Psoas muscle (tissue), 2 donors: ENCODE results near the genes DAPK2 and RBPMS2.

- PRO-cap, 2 experiments: no peak in any of the 2 experiments
These were observed 43.9 kb downstream of the FBXL22 start for GRCh38 chr15:63640867-63641710.

DNA sequence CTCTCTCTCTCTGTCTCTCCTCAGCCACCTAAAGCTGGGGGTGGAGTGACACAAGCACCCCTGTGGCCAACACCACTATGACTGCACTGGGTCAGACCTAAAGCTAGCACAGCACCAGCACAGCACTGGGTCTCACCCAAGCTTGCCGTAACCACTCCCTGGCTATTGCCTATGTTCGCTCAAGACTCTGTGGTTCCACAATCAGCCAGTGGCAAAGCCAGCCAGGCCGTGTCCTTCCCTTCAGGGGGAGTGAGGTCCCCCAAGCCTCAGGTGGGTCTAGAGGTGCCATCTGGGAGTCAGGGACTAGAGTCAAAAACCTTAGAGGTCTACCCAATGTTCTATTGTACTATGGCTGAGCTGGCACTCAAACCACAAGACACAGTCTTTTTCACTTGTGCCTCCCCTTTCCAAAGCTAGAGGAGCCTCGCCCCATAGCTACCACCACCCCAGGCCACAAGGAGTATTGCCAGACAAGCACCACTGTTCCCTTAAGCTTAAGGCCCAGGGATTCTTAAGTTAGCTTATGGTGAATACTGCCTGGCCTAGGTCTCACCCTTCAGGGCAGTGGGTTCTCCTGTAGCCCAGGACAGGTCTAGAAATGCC, 89.5 kb downstream of the HERC1 start:
- PRO-cap, 2 experiments: no peak in any of the 2 experiments

DNA sequence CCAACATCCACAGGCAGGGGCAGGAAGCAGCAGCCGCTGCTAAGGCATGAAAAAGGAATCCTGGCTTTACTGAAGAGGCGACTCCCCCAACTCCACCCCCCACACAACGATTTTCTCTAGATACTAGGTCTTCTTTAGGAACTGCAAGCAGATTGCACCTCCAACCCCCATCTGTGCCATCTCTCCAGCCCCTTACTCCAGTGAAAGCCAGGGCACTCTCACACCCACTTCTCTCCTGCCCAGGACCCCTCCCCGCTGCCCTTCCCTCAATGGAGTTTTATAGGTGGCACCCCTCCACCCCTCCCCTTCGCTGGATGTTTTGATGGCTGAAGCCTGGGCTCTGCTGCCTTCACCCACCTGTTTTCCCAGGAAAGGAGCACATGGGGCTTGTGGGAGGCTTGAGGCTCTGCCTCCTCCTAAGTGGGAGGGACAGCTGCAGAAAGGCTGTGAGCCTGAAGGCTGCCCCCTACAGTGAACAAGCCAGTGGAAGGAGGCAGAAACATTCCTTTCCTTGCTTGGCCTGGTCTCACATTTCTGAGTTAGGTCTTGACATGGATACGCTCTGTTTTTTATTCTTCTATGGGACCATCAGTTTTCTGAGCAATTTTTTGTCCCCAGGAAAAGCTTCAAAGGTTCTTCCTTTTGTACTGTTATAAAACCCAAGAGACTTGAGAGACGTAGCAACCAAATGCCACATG, 82.6 kb upstream of the HERC1 start:
- PRO-cap, 2 experiments: no peak in any of the 2 experiments

DNA sequence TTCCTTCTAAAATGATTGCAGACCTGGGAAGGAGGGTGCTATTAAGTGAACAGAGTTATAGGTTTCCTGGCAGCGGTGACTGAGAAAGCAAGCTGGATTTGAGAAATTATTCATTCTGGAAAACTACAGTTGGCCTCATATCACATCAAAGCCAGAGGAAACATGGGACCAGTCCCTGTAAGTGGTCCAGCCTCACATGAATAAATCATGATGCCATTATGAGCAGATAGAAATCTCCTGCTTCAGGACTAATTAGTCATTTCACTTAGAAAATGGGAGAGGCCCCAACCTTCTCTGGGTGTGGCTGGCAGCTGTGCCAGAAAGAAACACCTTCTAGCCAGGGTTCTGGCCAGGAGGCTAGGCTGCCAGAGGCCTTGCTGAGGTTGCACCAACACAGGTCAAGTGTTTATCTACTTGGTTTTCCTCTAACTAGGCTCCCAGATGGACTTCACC, 32.6 kb downstream of the DAPK2 start:
- PRO-cap, 2 experiments: no peak in any of the 2 experiments

GRCh38 chr15:64045686-64046945, at the start of gene DAPK2:
TSS of gene DAPK2 (minus strand) at chr15:64046485.
- PRO-cap, 2 experiments: peak in 2 of 2 experiments; most common plus-strand start chr15:64045971 (in 1); most common minus-strand start chr15:64046475 (in 2)

DNA sequence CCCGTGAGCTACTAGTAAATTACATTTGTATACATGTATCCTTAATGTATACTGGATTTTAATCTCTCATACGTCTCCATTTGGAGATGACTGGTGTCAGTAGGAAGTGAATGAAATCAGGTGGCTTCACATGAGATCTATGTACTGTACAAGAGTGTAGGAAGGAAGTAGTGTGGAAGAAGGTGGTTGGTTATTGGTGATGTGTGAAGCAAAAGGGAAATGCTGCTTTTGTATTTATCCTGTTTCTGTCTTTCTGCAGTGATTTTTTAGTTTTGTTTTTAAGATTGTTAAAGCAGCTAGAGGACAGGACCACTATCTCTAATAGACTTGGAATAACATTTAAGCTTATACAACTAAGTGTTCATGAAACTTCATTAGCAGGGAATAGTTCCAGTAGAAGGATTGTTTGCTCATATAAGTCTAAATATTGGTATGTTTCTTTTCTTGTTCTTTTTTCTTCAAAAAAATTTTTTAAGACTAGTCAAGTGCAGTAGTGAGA, 15.3 kb downstream of the SNX1 start:
- PRO-cap, 2 experiments: no peak in any of the 2 experiments

DNA sequence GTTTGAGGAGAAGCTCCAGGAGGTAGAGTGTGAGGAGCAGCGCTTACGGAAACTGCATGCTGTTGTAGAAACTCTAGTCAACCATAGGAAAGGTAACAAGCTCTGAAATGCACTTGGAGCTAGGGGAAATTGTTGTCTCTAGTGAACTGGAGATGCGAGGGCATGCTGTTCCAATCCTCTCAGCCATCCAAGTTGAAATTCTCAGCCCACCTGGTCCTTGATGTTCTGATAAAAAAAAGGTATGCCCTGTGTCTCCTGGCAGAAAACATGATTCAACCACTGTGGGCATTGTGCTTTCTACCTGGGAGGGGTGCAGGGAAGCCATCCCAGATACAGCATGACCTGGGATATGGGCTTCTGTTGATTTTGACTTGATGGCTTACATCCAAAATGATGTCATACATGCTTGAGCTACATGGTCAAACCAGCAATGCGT, 21.3 kb upstream of the SNX22 start:
- PRO-cap, 2 experiments: no peak in any of the 2 experiments

GRCh38 chr15:64158698-64159248, 4.0 kb downstream of the PPIB start:
- PRO-cap, 2 experiments: no peak in any of the 2 experiments

DNA sequence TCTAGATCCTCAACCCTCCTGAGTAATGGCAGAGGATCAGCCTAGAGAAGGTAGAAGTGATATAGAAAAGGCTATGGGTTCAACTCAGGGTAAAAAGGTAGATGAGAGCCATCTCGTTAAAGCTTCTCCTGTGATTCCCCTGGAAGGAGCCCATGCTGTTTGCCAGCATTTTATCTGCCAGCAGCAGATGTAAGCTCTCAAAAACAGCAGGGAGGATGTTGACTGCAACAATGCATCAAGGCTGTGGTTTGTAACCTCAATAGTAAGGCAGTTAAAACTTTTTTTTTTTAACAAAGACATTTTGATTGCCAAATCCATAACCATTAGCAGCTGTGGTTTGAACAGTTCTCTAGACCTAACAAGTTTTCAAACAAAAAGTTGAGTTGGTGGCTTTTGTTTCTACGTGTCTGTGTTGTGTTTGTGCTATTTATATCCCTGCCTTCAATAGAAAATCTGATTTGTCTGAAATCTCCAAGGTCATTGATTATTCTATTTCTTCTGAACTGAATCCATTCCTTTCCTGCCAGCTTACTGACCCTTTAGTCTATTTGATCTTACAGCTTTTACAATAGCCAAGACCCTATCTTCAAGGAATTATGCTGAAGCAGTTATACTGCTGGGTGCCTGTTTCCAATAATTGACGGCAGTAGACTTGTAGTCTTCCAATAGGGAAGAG, 30.0 kb upstream of the ZNF609 start:
- PRO-cap, 2 experiments: no peak in any of the 2 experiments

- PRO-cap, 2 experiments: no peak in any of the 2 experiments
These were observed 864 bp downstream of the ZNF609 start for GRCh38 chr15:64461097-64461787.

- PRO-cap, 2 experiments: no peak in any of the 2 experiments
These were observed 1.6 kb downstream of the ZNF609 start for GRCh38 chr15:64461788-64462615.

GRCh38 chr15:64507068-64507845, 46.9 kb downstream of the ZNF609 start:
- PRO-cap, 2 experiments: no peak in any of the 2 experiments

DNA sequence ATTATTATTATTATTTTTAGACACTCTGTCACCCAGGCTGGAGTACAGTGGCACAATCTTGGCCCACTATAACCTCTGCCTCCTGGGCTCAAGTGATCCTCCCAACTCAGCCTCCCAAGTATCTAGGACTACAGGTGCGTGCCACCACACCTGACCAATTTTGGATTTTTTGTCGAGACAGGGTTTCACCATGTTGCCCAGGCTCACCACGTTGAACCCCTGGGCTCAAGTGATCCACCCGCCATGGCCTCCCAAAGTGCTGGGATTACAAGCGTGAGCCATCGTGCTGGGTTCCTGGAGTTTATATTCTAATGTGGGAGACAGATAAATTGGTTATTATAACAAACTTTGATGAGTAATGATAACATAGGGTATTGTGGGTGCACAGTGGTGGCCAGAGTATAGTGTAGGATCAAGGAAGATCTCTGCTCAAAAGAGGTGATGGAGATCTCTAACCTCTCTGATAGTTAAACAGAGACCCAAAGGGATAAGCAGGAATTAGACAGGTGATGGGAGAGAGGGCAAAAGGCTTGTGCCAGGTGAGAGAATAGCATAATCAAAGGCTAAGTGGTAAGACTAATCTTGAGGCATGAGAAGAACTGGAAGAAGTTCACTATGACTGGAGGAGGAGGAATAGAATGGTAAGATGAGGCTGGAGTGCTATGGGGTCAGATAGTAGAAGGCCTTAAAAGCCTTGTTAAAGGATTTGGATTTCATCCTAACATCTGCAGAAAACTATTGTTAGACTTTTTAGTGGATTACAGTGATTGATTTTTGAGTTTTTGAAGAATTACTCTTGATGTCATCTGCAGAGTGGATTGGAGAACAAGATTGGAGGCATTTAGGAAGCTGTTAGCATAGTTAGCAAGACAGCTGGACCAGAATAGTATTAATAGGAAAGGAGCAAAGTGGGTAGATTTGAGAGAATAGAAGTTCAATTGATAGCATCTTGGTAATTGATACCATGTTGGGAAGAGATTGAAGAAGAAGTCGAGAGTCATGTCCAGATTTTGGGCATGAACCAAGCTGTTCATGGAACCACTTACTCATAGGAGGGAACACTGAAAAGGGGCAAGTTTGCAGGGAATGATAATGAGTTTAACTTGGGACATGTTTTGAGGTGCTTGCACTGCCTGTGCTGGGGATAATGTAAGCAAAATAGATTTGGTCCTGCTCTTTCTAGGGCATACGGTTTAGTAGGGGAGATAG, 57.8 kb downstream of the ZNF609 start:
- PRO-cap, 2 experiments: no peak in any of the 2 experiments

GRCh38 chr15:64749072-64749633, 26.2 kb downstream of the RBPMS2 start:
- PRO-cap, 2 experiments: no peak in any of the 2 experiments

GRCh38 chr15:64775158-64776055, at the start of gene RBPMS2:
TSS of gene RBPMS2 (minus strand) at chr15:64775589.
- PRO-cap, 2 experiments: peak in 2 of 2 experiments; most common minus-strand start chr15:64775587 (in 1)

DNA sequence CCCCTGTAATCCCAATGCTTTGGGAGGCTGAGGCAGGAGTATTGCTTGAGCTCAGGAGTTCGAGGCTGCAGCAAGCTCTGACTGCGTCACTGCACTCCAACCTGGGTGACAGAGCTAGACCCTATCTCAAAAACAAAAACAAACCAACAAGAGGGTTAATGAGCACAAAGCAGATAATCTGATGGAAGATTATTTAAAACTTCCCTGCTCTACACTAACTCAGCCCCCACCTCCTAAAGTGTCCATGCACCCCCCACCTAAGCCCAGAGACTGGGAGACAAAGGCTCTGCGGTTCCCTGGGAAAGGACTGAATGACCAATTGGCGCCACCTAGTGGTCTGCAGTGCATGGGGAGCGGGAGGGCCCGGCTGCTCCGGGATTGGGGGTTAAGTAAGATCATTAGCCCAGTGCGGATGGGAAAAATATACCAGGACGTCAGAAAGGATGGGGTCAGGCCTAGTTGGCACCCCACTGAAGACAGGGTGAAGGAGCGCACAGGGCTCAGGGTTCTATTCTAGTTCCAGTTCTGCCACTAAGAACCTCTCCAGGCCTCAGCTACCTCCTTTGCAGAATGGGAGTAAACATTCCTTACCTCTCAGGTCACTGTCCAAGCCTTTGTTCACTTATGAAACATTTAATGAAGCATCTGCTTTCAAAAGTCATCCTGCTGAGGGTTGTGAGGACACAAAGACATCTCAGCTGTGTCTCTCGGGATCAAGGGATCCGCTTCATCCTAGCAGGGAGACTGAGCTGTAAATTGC, 15.5 kb downstream of the PIF1 start:
- PRO-cap, 2 experiments: no peak in any of the 2 experiments

DNA sequence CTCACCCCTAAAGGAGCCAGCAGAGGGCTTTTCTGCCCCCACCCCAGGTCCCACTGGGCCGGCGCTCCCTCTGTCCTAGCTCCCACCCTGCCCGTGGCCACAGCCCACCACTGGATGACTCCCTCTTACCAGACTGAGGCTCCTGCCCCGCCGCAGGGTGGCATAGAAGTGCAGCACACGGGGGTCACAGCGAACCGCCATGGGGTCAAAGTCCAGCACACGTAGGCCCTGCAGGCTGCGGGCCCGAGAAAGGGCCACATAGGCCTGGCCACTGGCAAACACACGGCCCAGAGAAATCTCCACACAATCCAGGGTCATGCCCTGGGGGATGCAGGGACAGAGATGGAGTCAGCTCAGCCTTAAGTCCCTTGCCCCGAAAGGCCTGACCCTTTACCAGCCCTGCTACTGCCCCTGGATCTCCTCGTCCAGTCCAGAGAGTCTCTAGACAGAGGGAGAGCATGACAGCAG, 9.0 kb downstream of the PIF1 start:
- PRO-cap, 2 experiments: no peak in any of the 2 experiments

GRCh38 chr15:64853633-64854666, 12.2 kb downstream of the PLEKHO2 start:
- PRO-cap, 2 experiments: no peak in any of the 2 experiments

DNA sequence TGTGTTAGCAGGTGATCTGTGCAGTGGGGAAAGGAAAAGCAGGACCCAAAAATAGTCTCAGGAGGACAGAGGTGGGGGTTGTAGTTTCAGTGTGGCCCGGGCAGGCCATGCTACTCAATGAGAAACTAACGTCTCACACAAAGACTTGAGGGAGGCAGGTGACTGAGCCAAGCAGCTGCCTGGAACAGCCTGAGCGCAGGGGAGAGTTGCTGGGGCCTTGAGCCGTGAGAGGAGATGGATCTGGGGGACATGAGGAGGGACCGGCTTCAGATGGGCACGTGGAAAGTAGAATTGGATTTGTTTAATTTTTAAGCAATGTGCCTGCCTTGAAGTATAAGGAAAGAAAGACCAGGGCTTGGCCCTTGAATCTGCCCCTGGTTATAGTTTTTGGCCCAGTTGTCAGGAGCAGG, 18.6 kb downstream of the ANKDD1A start:
- PRO-cap, 2 experiments: no peak in any of the 2 experiments

DNA sequence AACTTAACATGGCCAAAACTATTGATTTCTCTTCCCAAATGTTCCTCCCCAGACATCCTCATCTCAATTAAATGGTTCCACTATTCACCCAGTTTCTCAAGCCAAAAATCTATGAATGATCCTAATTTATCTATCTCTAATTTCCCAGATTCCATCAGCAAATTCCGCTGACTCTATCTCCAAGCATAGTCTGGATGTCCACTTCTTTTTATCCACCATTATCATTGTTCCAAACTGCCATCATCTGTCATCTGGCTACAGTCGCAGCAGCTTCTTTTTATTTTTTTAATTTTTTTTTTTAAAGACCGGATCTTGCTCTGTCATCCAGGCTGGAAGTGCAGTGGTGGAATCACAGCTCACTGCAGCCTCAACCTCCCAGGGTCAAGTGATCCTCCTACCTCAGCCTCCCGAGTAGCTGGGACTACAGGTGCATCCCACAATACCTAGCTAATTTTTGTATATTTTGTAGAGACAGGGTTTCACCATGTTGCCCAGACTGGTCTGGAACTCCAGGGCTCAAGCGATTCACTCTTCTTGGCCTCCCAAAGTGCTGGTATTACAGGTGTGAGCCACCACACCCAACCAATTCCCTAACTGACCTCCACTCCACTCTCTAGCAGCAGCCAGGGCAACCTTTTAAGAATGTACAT, 19.8 kb upstream of the SPG21 start:
- PRO-cap, 2 experiments: no peak in any of the 2 experiments